ENCODE measurements around a stretch of chr6.

DNA sequence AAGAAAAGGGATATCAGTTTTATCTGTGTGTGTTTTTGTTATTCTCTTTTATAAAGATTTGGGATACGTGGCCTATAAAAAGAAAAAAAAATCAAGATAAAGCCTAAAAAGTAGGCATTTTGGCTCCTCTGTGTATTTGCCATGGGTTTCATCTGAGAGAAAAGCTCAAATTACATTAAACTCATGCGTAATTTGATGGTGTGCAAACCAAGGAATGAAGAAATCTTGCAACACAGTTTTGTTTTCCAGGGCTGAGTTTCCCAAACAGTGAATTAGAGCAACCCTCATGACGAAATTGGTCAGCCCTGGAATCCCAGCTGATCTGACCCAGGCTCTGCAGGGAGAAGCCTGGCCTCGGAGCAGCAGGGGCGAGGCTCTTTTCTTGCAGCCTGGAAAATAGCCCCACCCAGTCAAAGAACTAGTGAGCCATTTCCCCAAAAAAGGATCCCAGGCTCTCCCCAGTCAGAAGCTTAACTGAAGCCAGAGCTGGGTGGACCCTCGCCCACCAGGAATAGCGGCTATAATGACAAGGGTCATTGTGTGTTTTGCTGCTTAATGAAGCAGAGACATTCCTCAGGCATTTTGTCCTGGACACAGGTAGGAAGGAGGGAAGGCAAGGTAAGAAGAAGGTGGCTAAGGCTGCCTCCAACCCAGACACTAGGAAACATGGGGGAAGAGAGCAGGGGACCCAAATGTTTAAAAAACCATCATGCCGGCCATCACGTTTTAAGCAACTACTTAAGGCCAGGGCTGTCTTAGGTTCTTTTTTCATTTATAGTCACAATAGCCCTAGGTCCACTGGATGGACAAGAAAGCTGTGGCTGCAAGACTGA, 107.2 kb upstream of the SNX9 start:
- PRO-cap, result no peak
CAGE:
- cytosol, long polyA minus RNA, result no peak
- cytosol, long polyA plus RNA, result no peak
- long polyA plus RNA, result no peak
- nucleus, long polyA minus RNA, result no peak
- nucleus, long polyA plus RNA, result no peak

- PRO-cap, result no peak
CAGE:
- cytosol, long polyA minus RNA, result no peak
- cytosol, long polyA plus RNA, result no peak
- long polyA plus RNA, result no peak
- nucleus, long polyA minus RNA, result no peak
- nucleus, long polyA plus RNA, result no peak
Measured at GRCh38 chr6:157719424-157719698, 103.7 kb upstream of the SNX9 start.

- PRO-cap, result no peak
CAGE:
- cytosol, long polyA minus RNA, result no peak
- cytosol, long polyA plus RNA, result no peak
- long polyA plus RNA, result no peak
- nucleus, long polyA minus RNA, result no peak
- nucleus, long polyA plus RNA, result no peak
Measured at GRCh38 chr6:157831981-157832507, 9.0 kb downstream of the SNX9 start.

DNA sequence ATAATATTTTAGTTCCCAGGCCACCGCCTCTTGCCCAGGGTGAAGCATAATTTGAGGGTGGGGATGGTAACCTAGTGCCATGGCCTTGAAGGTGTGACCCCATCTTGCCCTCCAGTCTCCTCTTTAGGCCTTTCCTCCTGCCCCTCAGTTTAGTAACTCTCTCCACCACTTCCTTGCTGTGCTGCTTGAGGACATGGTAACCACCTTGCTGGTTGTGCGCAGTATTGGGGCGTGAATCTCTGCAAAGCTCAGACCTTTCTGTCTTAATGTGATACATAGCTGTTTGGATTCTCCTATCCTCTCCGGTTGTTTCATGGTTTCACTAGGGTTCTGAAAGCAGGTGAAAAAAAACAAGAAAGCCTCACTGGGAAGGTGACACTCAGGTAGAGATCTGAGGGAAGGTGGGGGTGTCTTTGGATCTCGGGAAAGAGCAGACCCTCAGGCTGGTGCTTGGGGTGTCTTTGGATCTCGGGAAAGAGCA, 16.6 kb downstream of the SNX9 start:
- PRO-cap, result no peak
CAGE:
- cytosol, long polyA minus RNA, result no peak
- cytosol, long polyA plus RNA, result no peak
- long polyA plus RNA, result no peak
- nucleus, long polyA minus RNA, result no peak
- nucleus, long polyA plus RNA, result no peak

DNA sequence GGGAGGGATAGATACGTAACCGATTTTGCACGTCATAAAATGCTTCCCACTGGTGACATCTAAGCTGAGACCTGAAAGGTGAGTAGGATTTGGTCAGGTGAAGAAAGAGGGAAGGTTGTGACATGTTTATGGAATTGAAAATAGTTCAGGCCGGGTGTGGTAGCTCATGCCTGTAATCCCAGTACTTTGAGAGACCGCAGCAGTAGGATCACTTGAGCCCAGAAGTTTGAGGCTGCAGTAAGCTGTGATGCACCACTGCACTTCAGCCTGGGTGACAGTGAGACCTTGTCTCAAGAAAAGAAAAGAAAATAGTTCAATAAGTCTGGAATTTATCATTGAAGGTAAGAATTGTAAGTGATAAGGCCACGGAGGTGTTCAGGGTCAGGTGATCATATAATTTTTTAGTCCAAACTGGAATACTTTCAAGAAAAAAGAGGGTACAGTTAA, 25.8 kb downstream of the SNX9 start:
- PRO-cap, result no peak
CAGE:
- cytosol, long polyA minus RNA, result no peak
- cytosol, long polyA plus RNA, result no peak
- long polyA plus RNA, result no peak
- nucleus, long polyA minus RNA, result no peak
- nucleus, long polyA plus RNA, result no peak

- PRO-cap, result no peak
CAGE:
- cytosol, long polyA minus RNA, result no peak
- cytosol, long polyA plus RNA, result no peak
- long polyA plus RNA, result no peak
- nucleus, long polyA minus RNA, result no peak
- nucleus, long polyA plus RNA, result no peak
Measured at GRCh38 chr6:157908095-157909405, 73.1 kb upstream of the SYNJ2 start.

- PRO-cap, result no peak
CAGE:
- cytosol, long polyA minus RNA, result no peak
- cytosol, long polyA plus RNA, result no peak
- long polyA plus RNA, result no peak
- nucleus, long polyA minus RNA, result no peak
- nucleus, long polyA plus RNA, result no peak
Measured at GRCh38 chr6:157921389-157921816, 60.3 kb upstream of the SYNJ2 start.

GRCh38 chr6:157982169-157982673, 558 bp downstream of the SYNJ2 start:
- PRO-cap, result no peak
CAGE:
- cytosol, long polyA minus RNA, result no peak
- cytosol, long polyA plus RNA, result no peak
- long polyA plus RNA, result no peak
- nucleus, long polyA minus RNA, result no peak
- nucleus, long polyA plus RNA, result no peak

DNA sequence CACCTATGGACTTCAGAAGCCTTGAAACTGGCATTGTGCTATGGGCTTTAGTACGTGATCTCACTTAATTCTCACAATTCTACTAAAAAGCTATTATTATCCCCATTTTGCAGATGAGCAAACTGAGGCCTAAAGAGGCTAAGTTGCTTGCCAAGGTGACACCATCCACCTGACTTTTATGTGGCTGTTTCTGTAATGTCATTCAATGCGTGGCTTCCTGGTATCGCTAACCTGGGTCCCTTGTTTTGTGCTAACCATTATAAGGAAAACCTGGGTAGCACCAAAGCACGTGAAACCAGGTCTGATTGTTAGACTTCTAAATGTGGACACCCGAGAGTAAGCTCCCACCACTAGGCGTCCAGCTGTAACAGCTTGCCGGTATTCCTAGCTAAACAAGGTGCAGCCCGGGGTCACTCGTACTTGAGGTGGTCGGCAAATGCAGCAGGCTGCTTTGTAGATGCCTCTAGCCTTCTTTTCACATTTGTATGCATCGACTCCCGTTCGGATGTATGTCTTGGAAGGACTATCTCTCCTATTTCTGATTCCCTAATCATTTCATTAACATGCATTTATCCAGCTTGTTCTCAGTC, 1.1 kb downstream of the SYNJ2 start:
- PRO-cap, result unidirectional peak, plus-strand start at position 417 of the sequence
CAGE:
- cytosol, long polyA minus RNA, result no peak
- cytosol, long polyA plus RNA, result no peak
- long polyA plus RNA, result no peak
- nucleus, long polyA minus RNA, result no peak
- nucleus, long polyA plus RNA, result no peak

DNA sequence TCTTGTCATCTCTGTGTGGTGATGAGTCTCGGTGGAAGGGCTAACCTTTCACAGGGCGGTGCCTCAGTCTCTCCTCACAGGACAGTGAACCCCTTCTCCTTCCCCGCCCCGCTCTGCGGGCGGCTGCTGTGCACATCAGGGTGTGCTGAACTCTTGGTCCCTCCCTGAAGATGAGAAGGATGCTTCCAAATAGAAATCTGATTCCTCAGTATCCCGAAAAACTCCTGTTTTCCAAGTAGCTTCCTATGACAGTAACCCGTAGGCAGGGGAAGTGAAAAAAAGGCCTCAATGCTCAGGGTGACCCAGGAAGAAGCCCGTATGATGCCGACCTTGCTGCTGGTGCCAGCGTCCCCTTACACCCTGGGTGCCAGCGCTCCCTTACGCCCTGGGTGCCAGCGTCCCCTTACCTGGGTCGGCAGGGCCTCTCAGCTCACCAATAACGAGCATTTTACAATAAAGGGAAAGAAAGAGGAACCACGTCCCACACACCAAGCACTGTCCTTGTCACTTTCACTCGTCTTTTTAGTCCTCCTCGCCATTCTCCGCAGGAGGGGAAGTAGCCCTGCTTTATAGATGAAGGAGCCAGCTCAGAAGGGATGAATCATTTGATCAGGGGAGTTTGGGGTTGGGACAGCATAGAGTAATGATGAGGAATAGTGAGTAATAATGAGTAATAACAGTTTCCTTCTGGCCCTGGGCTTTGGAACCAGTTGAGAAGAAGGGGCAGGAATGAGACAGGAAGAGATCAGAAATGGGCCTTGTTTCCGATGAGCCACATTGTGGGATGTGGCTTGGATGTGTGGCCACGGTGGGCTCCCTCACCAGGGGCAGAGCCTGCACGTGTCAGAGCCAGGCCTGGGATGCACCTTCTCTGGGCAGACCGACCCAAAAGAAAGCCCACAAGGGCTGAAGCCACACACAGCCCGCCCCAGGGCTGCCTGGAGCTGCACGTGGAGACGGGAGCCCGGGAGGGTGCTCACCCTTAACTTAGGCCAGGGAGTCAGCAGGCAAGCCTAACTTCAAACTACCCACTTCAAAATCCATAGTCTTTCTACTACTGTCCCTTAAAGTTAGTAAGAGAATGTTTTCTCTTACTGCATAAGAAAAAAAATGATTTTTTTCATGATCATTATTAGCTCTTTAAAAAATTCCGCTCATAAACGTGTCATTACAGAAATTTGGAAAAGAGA, 75.7 kb downstream of the SYNJ2 start:
- PRO-cap, result bidirectional peak, plus-strand start at position 777 of the sequence, minus-strand start at position 544 of the sequence
CAGE:
- cytosol, long polyA minus RNA, result no peak
- cytosol, long polyA plus RNA, result no peak
- long polyA plus RNA, result no peak
- nucleus, long polyA minus RNA, result start-site peak on the minus strand centred at position 542 of the sequence, 6 bp wide, 25 reads
- nucleus, long polyA plus RNA, result no peak

DNA sequence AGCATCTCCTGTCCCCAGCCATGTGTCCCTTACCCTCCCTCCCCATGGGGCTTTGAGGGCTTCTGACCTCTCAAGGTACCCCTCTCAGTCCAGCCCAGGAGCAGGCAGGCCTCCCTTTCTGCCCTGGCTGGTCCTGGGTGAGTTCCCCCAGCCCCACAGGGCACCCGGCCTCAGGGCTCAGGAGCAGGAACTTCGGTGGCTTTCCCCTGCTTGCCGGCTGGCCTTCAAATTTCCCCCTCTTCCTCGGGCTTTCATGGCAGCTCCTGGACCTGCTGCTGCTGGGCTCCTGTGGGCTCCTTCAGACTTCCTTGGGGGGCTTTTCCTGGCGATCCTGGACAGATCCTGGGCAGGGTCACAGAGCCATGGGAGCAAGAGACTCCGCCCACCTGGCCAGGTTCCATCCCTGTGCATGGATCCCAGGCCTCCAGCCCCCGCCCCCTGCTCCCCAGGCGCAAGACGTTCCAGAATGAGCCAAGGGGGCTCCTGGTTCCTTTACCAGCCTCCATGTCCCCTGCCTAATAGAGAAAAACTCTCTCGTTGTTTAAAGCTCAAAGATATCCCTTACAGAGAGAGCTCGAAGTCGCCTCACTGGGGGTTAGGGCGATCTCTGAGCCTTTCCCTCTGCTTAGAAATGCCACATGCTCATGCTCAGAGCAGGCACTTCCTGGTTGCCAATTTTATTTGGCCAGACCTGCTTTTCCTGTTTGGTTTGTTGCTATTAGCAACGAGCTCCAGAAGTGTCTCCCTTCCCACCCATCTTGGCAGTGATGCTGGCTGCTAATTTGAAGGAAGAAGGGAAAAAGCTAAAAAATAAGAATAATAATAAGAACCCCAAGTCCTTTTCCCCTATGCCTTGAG, 78.5 kb downstream of the SYNJ2 start:
- PRO-cap, result bidirectional peak, plus-strand start at position 454 of the sequence, minus-strand start at position 306 of the sequence; bidirectional peak, plus-strand start at position 764 of the sequence, minus-strand start at position 609 of the sequence
CAGE:
- cytosol, long polyA minus RNA, result no peak
- cytosol, long polyA plus RNA, result no peak
- long polyA plus RNA, result no peak
- nucleus, long polyA minus RNA, result no peak
- nucleus, long polyA plus RNA, result start-site peak on the minus strand centred at position 626 of the sequence, 49 bp wide, 6 and 5 reads in 2 replicates

DNA sequence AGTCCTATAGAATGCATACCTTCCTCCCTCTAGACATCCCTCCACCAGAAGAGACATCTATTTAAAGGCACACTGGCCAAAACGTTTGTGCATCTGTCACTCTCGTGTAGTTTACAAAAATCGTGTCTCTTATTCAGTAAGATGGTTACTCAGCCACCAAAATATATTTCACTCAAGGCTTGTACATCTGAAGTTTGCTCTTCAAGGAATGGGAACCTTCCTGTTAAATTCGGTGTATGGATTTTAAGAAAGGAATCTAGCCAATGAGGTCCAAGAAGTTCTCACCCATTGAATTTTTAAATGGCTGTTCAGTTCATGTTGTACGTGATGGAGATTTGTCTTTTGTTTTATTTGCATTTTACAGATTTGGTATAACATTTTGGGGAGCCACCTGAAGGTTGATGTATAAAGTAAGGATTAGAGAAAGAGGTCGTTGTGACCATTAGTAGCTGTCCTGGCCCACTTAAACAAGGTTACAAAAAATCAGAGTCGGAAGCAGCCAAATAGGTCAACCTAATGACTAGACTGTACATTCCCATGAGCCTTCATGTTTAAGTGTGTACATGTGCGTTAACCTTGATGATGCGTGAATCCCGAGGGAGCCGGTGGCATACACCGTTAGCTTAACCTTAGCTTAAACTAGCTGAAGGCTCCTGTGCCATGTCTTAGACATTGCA, 71.5 kb downstream of the SERAC1 start:
- PRO-cap, result no peak
CAGE:
- cytosol, long polyA minus RNA, result no peak
- cytosol, long polyA plus RNA, result no peak
- long polyA plus RNA, result no peak
- nucleus, long polyA minus RNA, result no peak
- nucleus, long polyA plus RNA, result no peak

- PRO-cap, result no peak
CAGE:
- cytosol, long polyA minus RNA, result no peak
- cytosol, long polyA plus RNA, result no peak
- long polyA plus RNA, result no peak
- nucleus, long polyA minus RNA, result no peak
- nucleus, long polyA plus RNA, result no peak
Measured at GRCh38 chr6:158479726-158479972, 80.2 kb upstream of the TMEM181 start.

DNA sequence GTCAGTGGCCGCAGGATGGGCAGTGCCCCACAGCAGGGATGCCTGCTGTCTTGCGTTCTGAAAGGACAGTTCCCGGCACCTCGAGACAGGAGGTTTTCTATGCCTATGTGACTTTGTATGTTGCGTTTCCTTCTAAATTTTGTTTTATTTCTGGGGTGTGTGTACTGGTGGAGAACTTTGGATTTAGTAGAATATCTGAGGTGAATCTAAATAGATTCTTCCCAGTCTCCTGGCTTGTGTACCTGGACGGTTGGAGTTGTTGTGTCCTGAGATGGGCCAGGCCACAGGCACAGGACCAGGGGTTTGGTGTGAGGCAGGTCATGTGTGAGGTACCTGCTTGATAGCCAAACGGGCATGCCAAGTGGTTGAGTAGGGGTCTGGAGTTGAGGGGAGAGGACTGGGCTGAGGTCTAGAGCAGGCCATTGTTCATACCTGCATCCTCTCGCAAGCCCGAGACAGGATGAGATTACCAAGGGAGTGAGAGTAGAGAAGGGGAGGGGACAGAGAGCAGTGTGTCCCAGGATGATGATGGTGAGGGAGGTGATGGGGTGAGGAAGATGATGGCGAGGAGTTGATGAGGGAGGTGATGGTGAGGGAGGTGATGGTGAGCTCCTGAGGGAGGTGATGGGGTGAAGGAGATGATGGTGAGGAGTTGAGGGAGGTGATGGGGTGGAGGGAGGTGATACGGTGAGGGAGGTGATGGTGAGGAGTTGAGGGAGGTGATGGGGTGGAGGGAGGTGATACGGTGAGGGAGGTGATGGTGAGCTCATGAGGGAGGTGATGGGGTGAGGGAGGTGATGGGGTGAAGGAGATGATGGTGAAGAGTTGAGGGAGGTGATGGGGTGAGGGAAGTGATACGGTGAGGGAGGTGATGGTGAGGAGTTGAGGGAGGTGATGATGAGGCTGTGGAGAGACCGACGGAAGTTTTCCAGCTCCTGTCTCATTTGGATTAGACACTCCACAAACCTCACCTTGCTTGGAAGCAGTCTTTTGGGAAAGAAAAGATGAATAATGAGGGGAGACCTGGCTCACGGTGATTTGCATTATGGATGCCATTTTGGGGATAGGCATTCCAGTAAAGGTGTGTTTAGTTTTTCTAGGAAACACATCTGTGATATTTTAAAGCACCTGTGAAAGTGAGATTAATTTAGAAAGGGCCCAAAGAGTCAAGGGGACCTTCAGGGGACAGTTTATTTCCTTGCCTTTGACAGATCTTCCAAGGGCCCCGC, 6.4 kb downstream of the TMEM181 start:
- PRO-cap, result no peak
CAGE:
- cytosol, long polyA minus RNA, result no peak
- cytosol, long polyA plus RNA, result no peak
- long polyA plus RNA, result no peak
- nucleus, long polyA minus RNA, result no peak
- nucleus, long polyA plus RNA, result no peak

- PRO-cap, result no peak
CAGE:
- cytosol, long polyA minus RNA, result no peak
- cytosol, long polyA plus RNA, result no peak
- long polyA plus RNA, result no peak
- nucleus, long polyA minus RNA, result no peak
- nucleus, long polyA plus RNA, result no peak
Measured at GRCh38 chr6:158567878-158568797, 8.2 kb downstream of the TMEM181 start.

DNA sequence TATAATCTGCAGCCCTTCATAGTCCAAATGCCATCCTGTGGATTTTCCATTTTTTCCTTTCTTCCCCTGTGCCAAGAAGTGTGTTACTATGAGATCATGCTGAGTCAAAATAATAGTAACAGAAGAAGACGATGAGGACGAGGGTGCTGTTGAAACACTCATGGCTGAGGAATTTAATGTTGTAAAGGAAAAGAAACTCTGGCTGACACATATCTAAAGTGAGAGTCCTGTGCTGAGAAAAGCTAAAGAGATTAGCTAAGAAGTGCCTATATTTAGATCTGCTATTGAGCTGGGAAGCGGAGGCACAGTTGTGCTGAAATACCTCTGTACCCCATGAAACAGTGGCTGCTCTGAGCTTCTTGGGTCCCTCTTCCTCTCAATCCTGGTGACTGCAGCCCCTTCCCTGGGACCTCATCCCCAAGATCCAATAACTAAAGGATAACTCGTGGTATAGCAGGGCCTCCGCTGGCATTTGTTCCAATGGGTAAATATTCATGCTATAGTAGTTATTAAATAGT, 1.1 kb upstream of the SYTL3 start:
- PRO-cap, result no peak
CAGE:
- cytosol, long polyA minus RNA, result no peak
- cytosol, long polyA plus RNA, result no peak
- long polyA plus RNA, result no peak
- nucleus, long polyA minus RNA, result no peak
- nucleus, long polyA plus RNA, result no peak

GRCh38 chr6:158707847-158708905, 58.3 kb downstream of the SYTL3 start:
- PRO-cap, result no peak
CAGE:
- cytosol, long polyA minus RNA, result no peak
- cytosol, long polyA plus RNA, result no peak
- long polyA plus RNA, result no peak
- nucleus, long polyA minus RNA, result no peak
- nucleus, long polyA plus RNA, result no peak

GRCh38 chr6:158751786-158752436, 67.3 kb downstream of the EZR start:
- PRO-cap, result no peak
CAGE:
- cytosol, long polyA minus RNA, result no peak
- cytosol, long polyA plus RNA, result no peak
- long polyA plus RNA, result no peak
- nucleus, long polyA minus RNA, result no peak
- nucleus, long polyA plus RNA, result no peak

DNA sequence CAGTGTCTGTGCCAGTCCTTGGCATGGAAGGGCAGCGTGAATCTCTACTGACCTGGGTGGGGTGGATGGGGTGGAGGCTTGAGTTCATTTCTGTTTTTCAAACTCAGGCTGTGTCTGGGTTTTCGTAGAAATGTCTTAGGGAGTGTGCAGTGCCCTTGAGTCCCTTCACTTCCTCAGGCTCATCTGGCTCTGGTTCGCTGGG, 59.0 kb downstream of the EZR start:
- PRO-cap, result no peak
CAGE:
- cytosol, long polyA minus RNA, result no peak
- cytosol, long polyA plus RNA, result no peak
- long polyA plus RNA, result no peak
- nucleus, long polyA minus RNA, result no peak
- nucleus, long polyA plus RNA, result no peak

- PRO-cap, result no peak
CAGE:
- cytosol, long polyA minus RNA, result no peak
- cytosol, long polyA plus RNA, result no peak
- long polyA plus RNA, result no peak
- nucleus, long polyA minus RNA, result no peak
- nucleus, long polyA plus RNA, result no peak
Measured at GRCh38 chr6:158774038-158774463, 45.1 kb downstream of the EZR start.

Measured in endothelial cell of umbilical vein (primary cell).